Peritoneum (tissue), 1 donor: Measurements from ENCODE around the gene GMNN.

DNA sequence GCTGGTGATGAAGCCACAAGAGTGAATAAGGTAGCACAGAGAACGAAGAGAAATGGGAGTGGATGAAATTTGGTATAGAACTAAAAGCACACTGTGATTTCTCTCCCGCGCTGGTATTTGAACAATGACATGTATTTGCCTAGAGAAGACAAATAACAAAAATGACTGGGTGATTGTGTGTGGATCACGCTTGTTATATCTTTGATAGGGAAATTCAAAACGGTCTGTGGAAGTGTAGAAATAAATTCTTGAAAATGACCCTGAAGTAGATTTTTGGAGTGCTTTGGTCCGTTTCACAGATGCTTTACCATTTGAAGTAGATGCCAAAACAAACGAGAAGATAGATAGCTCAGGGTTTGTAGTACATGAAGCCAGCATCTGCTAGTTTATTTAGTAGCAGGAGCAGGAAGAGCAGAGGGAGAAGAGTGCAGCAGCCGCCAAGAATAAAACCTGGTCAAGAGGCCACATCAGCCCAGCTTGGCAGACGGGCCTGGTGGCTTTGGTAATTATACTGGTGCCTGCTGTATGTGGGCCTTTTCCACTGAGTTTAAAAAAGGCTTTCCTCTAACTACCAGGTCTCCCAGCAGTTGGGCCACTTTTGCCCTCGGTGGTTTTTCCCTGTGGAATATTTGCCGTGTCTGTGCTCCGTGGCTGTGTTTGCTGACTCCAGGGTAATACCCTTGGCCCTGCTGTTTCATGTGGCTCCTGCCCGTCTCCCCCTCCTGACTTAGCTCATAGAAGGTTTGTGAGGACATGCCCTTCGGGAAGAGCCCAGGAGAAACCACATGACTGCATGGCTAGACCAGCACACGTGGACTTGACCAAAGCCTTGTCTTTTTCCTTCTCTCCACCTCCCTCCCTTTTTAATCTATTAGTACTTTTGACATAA is 293.9 kb downstream of the SOX4 start:
- PRO-cap, result no peak

DNA sequence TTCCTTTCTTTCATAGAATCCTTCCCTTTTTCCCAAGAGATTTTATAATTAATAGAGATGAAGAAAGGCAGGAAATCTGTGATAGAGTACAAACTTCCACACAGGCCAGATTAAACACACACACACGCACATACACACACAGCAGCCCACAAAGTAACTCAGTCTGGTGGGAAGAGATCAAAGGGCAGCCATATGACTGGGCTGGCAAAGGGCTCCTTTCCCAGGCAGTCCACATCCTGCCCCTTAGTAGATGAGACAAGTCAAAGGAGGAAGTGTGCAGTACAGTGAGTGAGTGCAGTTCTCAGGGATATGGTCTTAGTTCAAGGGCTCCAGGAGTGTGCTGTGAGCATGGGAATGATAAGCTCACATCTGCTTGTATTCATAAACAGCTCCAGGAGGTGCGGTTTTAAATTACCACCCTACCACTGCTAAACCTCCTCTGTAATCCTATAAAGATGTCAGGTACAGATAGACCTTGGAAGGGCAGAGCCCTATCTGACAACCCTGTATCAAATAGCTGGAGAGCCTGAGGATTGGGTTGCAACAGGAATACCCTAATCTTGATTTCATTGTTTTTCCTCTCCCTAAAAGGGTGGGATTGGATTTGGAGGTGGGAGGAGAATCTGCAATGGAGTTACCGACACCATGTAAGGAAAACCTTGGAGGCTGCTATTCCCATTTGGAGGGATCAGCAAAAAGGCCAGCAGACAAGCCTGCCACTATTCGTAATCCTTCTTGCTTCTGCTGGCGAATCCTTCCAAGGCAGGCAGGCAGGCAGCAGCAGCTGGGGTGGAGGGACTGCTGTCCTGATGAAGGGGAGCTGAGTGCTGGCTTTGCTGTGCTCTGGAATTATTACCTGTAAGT is 342.9 kb downstream of the PRL start:
- PRO-cap, result no peak

DNA sequence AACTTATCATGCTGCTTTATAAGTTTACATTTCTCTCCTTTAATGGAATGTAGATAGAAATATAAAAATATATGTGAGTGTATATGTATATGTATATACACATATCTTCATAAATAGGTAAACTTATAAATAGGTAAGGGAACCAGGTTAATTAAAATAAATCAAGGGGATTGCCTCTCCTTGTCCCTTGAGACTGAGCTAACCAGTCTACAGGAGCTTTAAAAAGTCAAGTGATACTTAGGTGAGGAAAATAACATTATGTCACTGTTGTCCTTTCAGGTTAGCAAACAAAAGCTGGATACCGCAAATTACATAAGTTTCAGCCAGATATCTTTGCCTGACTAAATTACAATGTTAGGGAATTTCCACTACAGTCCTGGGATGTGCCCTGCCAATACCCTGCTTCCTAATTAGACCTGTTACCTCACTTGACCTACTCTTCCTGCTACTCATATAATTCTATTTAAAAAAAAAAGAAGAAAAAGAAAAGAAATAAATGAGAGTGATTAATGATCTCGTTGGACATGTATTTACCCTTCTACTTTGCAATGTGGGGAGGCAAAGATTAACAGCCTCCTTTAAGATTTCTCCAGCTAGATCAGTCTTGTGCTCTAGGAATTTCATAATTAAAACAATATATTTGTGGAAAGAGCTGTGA is 318.8 kb downstream of the HDGFL1 start:
- PRO-cap, result no peak

- PRO-cap, result no peak
These were observed 673.3 kb downstream of the HDGFL1 start for GRCh38 chr6:23242658-23243098.

DNA sequence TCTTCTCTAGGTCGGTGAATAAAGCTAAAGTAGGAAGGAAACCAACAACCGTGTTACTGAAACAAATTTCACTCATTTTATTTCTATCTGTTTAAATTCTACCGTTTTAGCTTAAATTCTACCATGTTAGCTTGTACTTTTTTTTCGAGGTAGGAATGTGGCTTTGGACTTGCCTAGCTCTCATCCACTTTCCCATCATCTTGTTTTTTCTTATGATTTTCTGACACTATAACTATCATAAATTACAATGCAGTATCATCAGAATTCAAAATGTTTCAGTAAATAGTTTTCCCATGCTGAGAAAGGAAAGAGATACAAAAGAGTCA is 591.3 kb upstream of the NRSN1 start:
- PRO-cap, result no peak

- PRO-cap, result no peak
These were observed at the start of gene GMNN for GRCh38 chr6:24774625-24775577. Gene GMNN (plus strand): TSS chr6:24774937.

- PRO-cap, result no peak
These were observed 26.9 kb downstream of the RIPOR2 start for GRCh38 chr6:24908727-24909397.

DNA sequence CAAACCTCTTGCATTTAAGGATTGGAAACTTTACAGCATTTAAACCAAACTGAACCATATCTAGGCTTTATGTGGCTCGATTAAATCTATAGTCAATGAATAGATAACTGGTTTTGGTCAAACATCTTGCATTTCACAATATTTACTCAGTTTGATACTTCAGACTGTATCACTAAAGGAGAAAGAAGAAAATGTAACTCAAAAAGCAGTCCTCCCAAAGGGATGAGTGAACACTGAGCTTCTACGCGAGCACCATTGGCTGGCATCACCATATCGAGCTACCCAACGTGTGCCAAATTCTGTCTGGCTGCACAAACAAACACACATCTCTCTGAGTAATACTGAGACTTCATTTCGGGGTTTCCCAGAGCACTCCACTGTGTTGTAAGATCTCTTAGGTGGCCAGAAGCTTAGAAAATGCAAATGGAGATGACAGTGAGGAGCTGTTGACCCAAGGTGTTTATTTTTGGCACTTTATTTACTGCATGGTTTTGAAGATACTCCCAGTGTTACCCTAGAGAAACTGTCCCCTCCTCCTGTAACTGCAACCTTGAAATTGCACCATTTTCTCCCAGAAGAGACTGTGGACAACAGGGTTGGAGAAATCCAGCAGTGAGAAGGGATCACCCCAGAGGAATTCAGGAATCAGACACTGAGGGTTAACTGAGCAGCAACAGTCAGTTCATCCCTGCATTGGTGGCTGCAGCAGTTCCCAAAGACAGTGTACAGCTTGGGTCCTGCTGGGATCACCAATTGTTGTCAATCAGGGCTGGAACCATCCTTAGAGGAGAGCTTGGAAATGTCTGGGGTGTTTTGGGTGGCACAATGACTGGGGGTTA is 910 bp upstream of the RIPOR2 start:
- PRO-cap, result no peak

DNA sequence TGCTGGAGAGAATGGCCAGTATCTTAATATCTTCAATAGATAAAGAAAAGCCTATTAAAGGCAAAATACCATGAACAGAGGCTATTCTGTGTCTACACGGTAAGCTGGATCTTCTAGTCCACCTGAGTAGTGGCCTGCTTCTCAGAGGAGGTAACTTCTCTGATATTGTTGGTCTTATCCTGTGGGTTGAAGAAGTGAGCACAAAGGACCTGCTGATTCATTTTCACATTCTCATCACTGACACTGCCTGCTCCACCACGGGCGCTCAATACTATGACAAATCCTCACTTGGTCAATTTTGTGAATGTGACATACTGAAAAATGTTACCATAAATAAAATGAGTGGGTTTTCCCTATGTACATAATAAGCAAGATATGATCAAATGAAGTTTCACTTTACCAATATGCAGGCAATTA is 71.4 kb upstream of the RIPOR2 start:
- PRO-cap, result no peak

- PRO-cap, result no peak
These were observed 79.4 kb upstream of the RIPOR2 start for GRCh38 chr6:25014962-25015714.

DNA sequence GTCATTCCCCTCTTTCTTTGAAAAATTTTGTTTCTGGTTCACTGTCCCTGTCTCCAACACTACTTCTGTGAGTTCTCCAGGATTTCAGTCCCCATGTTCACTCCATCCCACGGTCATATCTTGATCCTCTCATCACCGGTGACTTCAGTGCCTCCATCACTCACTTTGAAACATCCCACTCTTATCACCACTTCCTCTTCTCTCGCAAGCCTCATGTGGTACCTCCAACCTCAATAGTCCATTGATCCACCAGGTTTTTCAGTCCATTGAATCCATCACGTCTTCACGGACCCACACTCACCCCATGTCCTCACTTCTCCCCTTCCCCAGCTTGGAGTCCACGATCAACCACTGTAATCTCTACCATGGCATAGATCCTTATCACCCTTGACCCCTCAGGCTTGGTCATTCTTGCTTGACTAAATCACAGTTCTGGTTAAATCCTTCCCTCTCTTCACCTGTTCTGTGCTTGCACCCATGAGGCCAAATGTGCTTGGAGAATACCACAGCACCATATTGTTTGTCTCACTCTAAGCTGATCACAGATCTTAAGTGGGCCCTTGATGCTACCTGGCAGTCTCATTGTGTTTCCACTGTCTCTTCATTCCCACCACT is 64.9 kb downstream of the CARMIL1 start:
- PRO-cap, result no peak

- PRO-cap, result no peak
These were observed 29.4 kb upstream of the SCGN start for GRCh38 chr6:25622562-25623046.

GRCh38 chr6:25661117-25661627 is 9.2 kb downstream of the SCGN start:
- PRO-cap, result no peak

- PRO-cap, result no peak
These were observed 3.6 kb upstream of the SLC17A1 start for GRCh38 chr6:25835404-25835970.

GRCh38 chr6:25900304-25900747 is 26.3 kb upstream of the SLC17A3 start:
- PRO-cap, result no peak

DNA sequence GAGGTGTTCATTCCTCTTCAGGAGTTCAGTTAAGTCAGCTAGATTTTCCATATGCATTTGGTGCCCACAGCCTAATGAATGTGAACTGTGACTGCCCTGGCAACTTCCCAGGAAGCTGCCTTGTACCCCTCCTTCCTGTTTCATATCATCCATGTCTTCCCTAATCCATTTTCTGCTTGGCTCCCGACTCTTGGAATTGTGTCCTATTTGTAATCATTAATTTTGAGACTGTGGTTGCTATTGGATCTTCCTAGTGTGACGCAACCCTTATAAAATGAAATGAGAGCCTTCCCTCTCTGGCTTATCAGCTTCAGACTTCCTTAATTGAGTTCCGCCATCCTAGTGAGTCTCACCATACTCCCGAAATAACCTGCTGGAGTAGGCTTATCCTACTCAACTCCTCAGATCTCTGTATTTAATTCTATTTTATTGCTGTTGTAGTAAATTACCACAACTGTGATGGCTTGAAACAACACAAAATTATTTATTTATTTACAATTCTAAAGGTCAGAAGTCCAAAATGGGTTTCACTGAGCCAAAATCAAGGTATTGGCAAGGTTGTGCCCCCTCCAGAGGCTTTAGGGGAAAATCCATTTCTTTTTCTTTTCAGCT is 685 bp upstream of the SLC17A2 start:
- PRO-cap, result no peak

DNA sequence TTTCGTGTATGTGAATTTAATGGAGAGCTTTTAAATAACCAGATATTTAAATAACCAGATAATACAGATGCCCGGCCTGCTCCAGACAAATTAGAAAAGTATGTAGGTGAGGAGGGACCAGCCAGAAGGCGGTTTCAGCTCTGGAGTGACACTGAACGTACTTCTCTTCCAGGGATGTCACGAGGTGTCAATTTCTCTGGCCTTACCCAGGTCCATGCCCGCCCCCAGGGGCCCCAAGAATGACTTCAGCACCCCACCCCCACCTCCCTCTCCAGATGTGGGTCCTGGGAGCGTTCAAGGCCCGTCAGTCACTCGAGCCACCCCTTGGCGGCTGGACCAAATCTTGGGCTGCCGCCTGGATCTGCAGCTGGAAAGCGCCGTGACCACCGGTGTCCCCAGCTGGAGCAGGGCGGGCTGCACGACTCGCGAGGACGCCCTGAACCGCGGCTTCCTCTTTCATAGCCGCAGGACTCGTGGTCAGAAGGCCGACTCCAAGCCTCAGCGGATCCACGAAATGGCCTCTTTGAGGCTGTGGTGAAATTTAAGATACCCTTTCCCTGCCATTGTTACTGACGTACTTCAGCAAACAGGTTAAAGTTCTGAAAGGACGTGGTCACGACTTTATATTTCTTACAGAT is 25.8 kb downstream of the H1-1 start:
- PRO-cap, result no peak

DNA sequence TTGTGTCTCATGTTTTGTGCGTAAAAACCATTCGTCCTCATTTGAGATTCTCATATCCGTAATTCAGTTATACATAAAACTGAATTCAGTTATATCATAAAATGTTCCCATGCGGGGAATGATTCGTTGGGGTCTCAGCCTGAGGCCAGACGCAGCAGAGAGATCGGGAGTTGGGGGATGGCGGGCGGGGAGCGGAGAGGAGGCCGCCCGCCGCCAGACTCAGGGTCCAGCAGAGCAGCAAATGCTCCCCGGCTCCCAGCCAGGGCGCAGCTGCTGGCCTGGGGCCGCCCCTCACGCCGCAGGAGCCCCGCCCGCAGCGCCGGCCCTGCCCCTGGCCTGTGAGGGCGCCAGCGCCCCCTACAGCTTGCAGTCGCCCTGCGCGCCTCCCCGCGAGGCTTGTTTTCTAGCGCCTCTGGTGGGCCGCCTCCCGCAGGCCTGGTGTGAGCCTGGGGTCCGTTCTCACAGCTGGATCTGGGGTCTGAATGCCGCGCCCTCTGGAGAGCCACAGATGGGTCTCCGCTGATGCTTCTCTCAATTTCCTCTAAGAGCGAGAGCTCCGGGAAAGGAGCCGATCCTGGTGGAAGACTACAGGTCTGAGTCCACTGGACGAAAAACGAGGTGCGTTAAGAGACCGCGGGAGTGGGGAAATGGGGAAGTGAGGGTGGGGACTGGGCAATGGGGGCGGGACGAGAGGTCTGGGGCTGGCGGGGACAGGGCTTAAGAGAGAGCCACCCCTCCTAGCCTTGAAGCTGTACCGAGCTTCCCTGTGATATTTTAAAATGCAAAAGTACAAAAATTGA is 25.1 kb downstream of the H1-1 start:
- PRO-cap, result no peak

DNA sequence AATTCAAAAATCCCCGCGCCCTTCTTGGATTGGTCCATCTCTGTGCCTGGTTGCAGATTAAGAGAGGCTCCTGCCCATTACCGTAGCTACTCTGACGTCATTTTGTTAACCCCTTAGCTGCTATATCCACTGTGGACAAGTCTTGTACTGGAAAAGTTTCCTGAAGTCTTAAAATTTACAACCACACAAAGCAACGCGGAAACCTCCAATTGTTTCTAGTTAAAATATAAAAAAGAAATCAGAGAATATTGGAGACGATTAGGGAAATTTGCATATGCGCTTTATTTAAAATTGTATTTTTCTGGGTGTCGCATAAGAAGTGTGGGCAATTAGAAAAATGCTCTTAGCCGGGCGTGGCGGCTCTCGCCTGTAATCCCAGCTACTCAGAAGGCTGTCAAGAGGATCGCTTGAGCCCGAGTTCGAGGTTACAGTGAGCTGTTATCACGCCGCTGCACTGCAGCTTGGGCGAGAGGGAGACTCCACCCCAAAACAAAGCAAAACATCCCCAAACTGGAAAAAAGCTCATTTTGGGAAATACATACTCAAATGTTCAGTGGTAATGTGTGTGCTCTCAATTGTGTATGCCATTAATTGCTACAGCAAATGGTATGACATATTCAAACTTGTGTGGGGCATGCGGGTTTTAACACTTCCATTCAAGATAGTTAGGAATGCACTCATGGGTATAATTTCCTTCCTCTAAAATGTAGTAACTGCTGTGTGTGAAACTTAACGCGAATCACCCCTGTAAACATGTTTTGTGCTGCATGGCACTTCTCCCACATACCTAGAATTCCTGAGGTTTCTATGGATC is 471 bp upstream of the H3C2 start:
- PRO-cap, result no peak

GRCh38 chr6:26057123-26057477 is 830 bp upstream of the H1-2 start:
- PRO-cap, result no peak